ENCODE measurements around a stretch of chr17.

GRCh38 chr17:19578488-19579289 lies 45.0 kb downstream of the SLC47A1 start:
- PRO-cap, 3 experiments: no peak in any of the 3 experiments
- RAMPAGE, long total RNA: no peak

GRCh38 chr17:19583729-19584534 lies 50.3 kb downstream of the SLC47A1 start:
- PRO-cap, 3 experiments: no peak in any of the 3 experiments
- RAMPAGE, long total RNA: no peak

DNA sequence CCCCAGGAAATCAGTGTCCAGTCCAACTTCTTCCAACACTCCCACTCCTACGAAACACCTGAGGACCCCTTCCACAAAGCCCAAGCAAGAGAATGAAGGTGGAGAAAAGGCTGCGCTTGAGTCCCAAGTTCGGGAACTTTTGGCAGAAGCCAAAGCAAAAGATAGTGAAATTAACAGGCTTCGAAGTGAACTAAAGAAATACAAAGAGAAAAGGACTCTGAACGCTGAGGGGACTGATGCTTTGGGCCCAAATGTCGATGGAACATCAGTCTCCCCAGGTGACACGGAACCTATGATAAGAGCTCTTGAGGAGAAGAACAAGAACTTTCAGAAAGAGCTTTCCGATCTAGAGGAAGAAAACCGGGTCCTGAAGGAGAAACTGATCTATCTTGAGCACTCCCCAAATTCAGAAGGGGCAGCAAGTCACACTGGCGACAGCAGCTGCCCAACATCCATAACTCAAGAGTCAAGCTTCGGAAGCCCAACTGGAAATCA lies 195.3 kb downstream of the SPECC1 start:
- PRO-cap, 3 experiments: no peak in any of the 3 experiments
- RAMPAGE, long total RNA: no peak

- PRO-cap, 3 experiments: peak in 3 of 3 experiments; most common plus-strand start chr17:20532271 (in 1); most common minus-strand start chr17:20532143 (in 3)
- RAMPAGE, long total RNA: no peak
These were observed 47.5 kb upstream of the CDRT15L2 start for GRCh38 chr17:20531979-20532519.

- PRO-cap, 3 experiments: no peak in any of the 3 experiments
- RAMPAGE, long total RNA: no peak
These were observed 46.9 kb upstream of the CDRT15L2 start for GRCh38 chr17:20532521-20533210.

- PRO-cap, 3 experiments: peak in 2 of 3 experiments; most common plus-strand start chr17:20840678 (in 1)
- RAMPAGE, long total RNA: no peak
These were observed 202.4 kb downstream of the USP22 start for GRCh38 chr17:20840339-20840929.

DNA sequence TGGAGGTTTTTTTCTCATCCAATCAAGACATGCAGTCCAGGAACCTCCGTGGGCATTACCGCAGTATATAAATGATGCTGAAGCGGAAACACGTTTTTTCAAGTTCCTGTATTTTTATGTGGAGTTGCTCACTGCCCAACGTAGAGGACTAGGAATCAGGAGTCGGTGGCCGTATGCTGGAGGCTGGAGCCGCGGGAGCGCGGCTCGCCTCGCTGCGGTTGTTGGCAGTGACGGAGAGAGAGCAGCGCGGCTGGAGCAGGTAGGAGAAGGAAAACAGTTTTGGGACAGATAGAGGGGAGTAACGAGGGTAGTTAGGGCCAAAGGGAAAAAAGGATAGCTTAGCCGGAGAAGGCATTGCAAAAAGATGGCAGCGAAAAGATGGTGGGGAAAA lies 174.4 kb downstream of the USP22 start:
- PRO-cap, 3 experiments: no peak in any of the 3 experiments
- RAMPAGE, long total RNA: no peak

GRCh38 chr17:20998951-21000107 lies 43.5 kb downstream of the USP22 start:
- PRO-cap, 3 experiments: no peak in any of the 3 experiments
- RAMPAGE, long total RNA: no peak

- PRO-cap, 3 experiments: peak in 1 of 3 experiments; most common plus-strand start chr17:21044190 (in 1); most common minus-strand start chr17:21044176 (in 1)
- RAMPAGE, long total RNA: no peak
These were observed 1.2 kb upstream of the USP22 start for GRCh38 chr17:21043865-21044478.

GRCh38 chr17:21186376-21186969 lies 27.5 kb downstream of the TMEM11 start:
- PRO-cap, 3 experiments: no peak in any of the 3 experiments
- RAMPAGE, long total RNA: no peak

DNA sequence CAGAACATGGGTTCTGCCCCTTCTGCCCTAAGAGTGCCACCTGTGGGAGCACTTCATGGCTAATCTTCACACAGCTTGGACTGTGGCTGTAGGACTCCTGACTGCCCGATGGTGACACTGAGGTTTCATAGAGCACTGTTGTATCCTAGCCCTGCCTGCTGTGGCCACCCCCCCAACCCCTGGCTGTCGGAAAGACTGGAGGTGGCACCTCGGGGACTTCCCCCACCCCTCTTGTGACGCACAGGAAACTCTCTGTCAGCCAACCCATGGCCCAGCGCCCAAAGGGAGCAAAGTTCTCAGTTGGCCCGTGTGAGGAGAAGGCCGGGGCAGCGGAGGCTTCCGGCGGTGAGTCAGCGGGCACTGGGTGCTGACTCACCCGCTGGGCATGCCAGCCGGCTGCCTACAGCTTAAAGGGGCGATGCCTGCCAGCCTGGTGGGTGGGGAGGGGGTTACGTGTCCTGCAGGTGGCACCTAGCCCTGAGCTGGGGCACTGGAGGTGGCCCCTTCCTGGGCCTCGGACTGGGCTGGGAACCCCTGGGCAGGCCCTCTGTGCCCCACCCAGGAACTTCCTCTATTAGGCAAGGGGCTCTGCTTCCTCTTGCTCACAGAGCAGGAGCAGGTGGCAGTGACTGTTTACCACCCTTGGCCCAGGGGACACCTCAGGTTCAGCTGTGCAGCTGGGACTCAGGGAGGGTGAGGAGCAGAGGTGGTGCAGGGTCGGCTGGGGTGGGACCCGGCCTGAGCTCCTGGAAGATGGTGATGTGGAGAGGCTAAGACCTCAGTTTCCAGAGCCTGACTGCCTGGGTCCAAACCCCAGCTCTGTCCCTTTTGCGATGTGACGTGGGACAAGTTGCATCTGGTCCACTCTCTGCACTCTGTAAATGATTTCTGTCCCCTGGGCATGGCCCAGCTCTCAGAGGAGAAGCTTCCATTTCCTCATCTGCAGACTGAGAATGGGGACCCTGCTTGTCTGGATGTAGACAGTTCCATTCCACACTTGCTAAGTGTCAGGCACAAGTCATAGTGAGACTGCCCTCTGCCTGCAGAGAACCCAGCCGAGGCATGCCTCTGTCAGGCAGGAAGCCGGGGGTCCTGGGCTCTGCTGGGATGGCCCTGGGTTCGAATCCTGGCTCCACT lies 3.6 kb downstream of the MAP2K3 start:
- PRO-cap, 3 experiments: peak in 3 of 3 experiments; most common plus-strand start position 299 of the sequence (in 2); most common minus-strand start position 188 of the sequence (in 2)
- RAMPAGE, long total RNA: no peak

- PRO-cap, 3 experiments: no peak in any of the 3 experiments
- RAMPAGE, long total RNA: no peak
These were observed 18.6 kb downstream of the MAP2K3 start for GRCh38 chr17:21302842-21303712.

DNA sequence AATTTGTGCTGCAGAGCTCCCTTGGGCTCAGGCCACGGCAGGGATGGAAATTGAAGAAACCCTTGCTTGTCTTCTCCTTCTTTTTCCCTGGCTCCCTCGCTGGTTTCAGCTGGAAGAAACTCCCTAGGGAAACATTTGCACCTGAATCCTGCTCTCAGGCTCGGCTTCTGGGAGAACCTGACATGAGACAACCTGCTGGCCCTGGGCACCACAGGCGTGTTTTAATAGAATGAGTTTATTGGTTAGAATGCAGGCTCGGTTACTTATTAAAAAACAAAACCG lies 37.8 kb downstream of the MAP2K3 start:
- PRO-cap, 3 experiments: no peak in any of the 3 experiments
- RAMPAGE, long total RNA: no peak

- PRO-cap, 3 experiments: peak in 1 of 3 experiments; most common plus-strand start chr17:21397524 (in 1); most common minus-strand start chr17:21397399 (in 1)
- RAMPAGE, long total RNA: no peak
These were observed 21.3 kb downstream of the KCNJ12 start for GRCh38 chr17:21397321-21397958.

DNA sequence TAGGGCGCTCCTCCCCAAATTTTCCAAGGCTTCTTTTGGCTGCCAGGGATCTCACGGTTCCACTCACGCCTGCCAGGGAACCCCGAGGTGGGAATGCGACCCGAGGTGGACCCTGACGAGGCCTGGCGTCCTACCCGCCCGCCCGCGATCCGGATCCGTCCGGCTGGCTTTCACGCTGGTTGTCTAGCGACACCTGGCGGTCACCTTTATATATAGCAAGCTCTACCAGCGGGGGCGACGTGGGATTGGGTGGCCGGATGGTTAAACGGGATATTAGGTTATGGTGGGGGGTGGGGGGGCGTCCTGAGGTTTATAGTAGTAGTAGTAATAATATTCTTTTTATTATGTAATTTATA lies 136.8 kb downstream of the KCNJ12 start:
- PRO-cap, 3 experiments: peak in 1 of 3 experiments; most common minus-strand start position 161 of the sequence (in 1)
- RAMPAGE, long total RNA: no peak

- PRO-cap, 3 experiments: no peak in any of the 3 experiments
- RAMPAGE, long total RNA: no peak
These were observed 1000.2 kb downstream of the KCNJ18 start for GRCh38 chr17:22692388-22693059.

- PRO-cap, 3 experiments: no peak in any of the 3 experiments
- RAMPAGE, long total RNA: no peak
These were observed 54.9 kb upstream of the WSB1 start for GRCh38 chr17:27239016-27239504.

DNA sequence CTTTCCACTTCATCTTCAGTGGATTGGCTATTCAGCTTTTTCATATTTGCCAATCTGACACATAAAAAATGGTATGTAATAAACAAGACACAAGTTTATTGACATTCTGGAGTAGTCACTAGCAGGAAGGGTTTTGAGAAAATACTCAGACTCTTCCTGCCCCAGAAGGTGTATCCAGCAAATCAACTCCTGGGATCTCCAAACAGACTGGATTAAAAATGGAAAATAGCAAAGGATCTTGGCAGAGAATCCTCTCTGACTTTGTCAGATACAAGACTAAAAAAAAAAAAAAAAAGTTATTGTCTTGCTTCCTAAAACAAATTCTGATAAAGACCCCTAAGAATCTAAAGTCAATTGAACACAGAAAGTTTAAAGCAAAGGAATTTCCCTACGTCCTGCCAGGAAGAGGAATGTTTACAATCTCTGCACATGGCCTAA lies 37.4 kb upstream of the WSB1 start:
- PRO-cap, 3 experiments: no peak in any of the 3 experiments
- RAMPAGE, long total RNA: no peak

DNA sequence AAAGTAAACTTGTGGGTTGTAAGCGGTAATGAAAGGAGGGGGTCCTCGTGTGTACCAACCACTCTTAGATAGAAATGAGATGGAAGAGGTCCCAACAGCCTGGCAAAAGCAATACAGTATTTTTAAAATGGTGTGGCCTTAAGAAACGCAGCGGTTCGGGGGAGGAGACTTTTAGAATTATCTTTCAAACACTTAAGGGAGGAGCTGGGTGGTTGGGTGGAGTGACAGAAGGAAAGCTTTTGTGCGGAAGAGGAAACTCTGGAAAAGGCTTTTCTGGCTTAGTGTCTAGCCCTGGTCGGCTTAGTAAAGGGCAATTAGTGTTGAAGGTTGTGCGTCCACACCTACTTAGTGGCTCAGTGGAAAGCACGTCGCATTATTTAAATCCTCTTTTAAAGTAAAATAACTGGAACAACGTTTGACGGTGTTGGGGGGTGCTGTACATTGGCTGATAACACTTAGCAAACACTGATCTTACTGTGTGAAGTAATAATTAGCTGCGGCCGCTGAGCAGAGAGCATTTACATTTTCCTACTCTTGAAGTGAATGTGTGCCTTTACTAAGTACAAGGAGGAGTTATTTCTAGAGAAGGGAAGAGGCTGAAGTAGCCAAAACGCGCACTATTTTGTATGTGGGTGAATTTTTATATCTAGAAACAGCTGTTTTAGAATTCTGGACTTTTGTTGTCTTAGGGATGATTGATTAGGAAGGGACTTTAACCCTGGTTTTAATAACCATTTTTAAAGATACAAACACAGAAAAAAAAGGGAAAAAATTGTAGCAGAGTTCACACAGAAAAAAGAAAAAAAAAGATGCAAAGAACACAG lies 1.1 kb downstream of the WSB1 start:
- PRO-cap, 3 experiments: peak in 3 of 3 experiments; most common plus-strand start position 199 of the sequence (in 1); most common minus-strand start position 115 of the sequence (in 2)
- RAMPAGE, long total RNA: no peak

GRCh38 chr17:27535562-27536383 lies 79.5 kb downstream of the KSR1 start:
- PRO-cap, 3 experiments: no peak in any of the 3 experiments
- RAMPAGE, long total RNA: no peak